UCH-1 (cell line): Measurements from ENCODE around the genes CD84 and ADAMTS4.

DNA sequence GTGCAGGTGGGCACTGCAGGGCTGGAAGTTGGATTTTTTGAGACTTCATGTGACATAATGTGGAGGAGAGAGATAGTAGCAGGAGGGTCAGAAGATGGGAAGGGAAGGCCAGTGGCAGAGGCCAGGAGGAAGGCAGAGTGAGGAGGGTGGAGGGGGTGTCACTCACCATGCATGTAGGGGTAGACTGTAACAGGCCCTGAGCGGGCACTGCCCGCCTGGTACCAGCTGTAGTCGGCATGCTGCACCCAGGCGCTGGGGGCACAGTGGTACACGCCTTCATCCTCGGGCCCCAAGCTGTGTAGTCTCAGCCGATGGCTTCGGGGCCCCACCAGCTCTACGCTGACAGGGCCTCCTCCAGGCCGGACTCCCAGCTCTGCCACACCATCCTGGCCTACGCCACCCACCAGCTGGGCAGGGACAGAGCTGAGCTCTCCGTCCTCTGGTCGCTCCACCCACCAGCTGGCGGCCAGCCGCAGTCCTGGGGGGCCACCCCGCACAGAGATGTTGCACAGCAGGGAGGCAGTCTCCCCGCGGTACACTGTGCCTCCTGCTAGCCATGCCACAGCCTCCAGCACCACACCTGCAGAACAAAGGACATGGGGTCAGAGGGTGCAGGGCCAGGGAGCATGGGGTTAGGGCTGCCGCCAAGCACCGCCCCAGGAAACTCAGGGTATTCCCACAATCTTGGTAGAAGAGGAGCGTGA is 6.2 kb downstream of the IGSF8 start:
- RRBS, result no CpG with 5 or more reads among the region's 21 CpGs

DNA sequence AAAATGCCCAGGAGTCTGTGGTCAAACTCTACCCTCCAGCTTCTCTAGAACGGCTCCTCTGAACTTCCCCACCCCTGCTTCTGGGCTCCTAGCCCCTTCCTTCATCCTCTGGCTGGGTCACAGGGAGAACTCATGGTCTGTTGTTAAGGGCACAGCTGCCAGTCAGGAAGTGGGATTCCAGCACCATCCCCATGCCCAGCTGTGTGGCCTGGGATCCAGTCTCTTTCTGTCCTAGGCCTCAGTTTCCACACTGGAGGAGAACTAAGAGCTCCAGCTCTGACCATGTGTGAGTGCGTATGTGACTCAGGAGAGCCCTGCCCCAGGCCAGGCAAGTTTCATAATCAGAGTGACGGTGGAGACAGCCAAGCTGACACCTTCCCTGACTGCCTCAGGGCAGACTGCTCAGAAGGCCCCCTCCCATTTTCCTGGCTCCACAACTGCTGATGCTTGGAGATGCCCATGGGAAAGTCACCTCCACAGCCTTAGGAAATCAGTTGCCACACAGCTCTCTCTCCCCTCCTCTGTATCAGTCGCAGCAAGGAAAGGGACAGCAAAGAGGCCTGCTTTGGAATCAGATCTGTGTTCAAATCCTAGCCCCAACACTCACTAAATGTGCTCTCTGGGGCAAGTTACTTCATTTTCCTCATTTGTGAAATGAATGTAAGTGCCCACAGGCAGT is 1.8 kb downstream of the IGSF8 start:
- RRBS, result no CpG with 5 or more reads among the region's 4 CpGs

DNA sequence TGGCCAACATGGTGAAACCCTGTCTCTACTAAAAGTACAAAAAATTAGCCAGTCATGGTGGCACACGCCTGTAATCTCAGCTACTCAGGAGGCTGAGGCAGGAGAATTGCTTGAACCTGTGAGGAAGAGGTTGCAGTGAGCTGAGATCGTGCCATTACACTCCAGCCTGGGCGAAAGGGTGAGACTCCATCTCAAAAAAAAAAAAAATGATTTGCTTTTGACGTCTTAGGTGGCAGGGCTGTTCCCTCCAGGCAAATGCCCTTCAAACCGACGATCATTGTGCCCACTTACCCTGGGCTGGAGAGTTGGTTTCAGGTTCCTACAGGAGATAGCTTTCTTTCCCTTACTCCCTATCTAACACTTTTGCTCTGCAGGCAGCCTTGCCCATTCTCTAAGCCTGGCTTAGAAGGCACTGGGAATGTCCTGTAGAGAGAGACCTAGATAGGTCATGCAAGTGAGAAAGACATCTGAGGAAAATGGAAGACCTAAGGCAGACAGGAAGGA is 8.7 kb upstream of the ATP1A4 start:
- RRBS, result no CpG with 5 or more reads among the region's 6 CpGs

DNA sequence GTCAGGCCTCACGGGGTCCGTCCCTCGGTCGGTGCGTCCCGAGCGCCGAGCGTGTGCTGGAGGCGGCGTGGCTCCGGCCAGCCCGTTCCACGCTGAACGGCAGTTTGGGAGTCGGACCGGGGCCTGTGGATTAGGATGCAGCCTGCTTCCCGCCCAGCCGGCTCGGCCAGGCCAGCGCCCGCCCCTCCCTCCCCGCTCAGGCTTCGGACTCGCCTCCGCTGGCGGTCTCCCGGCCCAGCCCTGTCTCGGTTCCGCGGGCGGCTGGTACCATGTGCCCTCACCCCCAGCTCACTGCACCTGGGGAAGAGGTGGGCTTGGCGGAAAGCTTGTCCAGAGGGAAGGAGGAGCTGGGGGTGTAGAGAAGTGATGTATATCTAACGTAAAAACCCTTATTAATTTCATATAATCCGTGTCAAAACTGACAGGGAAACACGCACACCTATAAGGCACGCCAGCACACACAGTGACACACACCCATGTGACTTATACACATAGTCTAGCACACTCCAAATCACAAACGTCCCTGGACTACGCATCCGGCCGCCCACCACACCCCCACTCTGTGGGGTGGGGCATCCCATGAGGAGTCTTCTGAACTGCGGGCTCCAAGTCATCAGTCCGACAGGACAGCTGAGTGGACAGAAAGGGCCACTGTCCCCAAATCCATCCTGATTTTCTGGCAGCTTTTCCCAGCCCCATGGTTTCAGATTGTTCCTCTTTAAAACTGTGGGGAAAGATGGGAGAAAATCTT is 644 bp downstream of the PEA15 start:
- RRBS, result 2% methylated on average over 21 of the region's 43 CpGs

- RRBS, result no CpG with 5 or more reads among the region's 3 CpGs
Measured at GRCh38 chr1:160208660-160209211, 3.6 kb downstream of the PEA15 start.

DNA sequence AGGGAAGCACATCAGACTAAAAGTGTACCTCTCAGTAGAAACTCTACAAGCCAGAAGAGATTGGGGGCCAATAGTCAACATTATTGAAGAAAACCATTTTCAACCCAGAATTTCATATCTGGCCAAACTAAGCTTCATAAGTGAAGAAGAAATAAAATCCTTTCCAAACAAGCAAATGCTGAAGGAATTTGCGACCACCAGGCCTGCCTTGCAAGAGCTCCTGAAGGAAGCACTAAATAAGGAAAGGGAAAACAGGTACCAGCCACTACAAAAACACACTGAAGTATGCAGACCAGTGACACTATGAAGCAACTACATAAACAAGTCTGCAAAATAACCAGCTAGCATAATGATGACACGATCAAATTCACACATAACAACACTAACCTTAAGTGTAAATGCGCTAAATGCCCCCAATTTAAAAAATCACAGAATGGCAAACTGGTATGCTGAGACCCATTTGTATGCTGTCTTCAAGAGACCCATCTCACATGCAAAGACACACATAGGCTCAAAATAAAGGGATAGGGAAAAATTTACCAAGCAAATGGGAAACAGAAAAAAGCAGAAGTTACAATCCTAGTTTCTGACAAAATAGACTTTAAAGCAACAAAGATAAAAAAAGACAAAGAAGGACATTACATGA is 19.9 kb downstream of the CD84 start:
- RRBS, result no CpG with 5 or more reads among the region's 3 CpGs

GRCh38 chr1:160579021-160579642 is at the start of gene CD84:
CD84 (minus strand) TSS chr1:160579496.
- RRBS, result no CpG with 5 or more reads among the region's 3 CpGs

- RRBS, result no CpG with 5 or more reads among the region's 3 CpGs
Measured at GRCh38 chr1:160624473-160625016, 22.3 kb downstream of the SLAMF1 start.

DNA sequence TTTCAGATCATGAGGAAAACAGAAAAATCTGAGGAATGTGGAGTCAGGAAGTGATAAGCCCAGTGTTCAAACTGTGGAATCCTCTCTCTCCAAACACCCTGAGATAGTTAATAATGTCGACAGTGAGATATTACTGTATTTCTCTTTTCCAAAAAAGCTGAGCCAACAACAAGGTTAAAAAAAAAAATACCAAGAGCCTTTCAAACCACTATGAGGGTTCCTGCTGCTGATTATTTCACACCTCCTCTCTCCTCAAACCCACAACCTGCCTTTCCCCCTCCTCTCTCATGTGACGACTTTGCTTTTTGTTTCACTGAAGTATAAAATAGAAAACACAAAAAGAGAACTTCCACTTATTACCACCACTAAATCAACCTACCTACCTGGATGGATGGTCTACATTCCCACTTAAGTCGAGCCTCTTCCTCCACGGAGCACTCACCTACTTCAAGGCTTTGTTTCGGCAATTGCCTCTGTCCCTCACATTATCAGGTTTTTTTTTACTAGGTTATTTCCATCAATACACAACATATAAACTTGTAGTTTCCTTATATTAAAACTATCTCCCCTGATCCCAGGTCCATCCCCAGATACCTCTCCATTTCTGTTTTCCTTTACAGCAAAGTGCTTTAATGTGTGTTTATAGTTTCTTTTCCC is 8.7 kb downstream of the SLAMF1 start:
- RRBS, result no CpG with 5 or more reads among the region's 5 CpGs

GRCh38 chr1:160708159-160708470 is 3.5 kb downstream of the CD48 start:
- RRBS, result no CpG with 5 or more reads among the region's 3 CpGs

GRCh38 chr1:160743042-160743701 is 4.1 kb downstream of the SLAMF7 start:
- RRBS, result no CpG with 5 or more reads among the region's 5 CpGs

GRCh38 chr1:160776080-160776756 is 19.8 kb upstream of the LY9 start:
- RRBS, result no CpG with 5 or more reads among the region's 1 CpG

DNA sequence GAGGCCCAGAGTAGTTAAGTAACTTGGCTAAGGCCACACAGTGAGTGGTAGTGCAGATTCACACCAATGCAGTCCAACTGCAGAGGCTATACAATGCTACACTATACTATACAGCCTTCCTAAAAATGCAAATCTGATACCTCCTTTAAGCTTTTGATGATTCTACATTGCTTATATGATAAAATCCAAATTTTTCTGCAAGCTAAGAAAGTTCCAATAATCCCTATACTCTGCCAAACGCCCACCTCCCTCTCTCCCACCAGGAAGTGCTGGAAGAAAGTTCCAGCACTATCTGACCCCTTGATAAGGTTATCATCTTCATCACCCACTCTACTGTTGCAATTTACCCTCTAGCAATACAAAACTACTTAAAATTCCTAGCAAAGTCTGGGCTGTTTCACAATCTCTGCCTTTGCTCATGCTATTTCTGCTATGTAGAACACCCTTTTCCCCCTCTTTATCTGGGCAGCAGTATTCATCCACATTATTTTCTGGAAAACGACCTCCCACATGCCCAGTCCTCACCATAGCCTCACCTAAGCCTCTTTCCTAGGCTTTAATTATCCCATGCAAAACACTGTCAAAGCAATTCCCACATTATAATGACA is 12.2 kb downstream of the F11R start:
- RRBS, result no CpG with 5 or more reads among the region's 2 CpGs

DNA sequence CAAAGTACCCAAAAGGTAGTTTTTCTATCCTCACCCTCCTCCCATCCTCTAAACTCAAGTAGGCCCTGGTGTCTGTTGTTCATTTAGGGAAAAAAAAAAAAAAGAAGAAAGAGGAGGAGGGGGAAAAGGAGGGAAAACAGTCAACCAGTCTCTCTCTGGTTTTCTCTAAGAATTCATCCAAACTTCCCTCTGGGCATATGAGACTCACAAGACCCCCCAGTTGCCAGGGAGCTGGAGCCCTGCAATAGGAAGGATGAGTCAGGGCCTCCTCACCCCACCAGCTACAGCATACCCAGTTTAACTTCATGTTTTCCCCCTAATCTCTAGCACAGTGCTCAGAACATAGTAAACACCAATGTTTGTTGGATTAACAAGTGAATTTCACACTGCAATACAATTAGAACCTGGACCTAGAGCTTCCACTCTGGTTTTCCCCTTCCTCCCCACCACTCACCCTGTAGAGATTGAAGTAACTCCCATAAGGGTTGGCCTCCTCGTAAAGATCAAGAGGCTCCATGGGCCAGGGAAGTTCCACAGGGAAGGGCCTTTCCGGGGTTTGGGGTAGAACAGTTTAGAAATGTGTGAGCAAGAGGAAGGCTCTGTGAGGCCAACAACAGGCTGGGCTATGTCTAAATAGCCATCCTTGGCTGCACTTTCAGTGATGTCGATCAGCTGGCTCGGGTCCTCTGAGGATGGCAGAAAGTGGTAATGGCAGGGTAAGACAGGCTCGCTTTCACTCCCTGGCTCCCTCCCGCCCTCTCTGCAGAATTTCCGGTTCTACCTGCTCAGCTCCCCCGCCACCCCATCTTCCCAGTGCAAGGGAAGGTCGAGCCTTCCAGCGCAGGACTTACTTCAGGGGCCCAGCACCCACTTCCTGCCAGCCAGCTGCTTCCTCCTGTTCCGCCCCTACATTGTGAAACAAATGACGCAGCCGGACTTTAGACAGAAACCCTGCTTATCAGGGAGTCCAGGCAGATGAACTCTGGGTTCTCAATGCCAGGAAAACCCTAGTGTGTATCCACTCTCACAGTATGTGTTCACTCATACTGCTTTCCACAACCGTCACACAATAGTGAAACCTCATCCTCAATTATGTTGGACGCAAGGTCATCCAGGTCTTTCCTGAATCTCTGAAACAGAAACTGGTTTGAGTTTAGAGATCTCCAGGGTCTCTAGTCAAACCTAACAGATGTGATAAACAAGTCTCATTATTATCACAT is 7.5 kb downstream of the F11R start:
- RRBS, result no CpG with 5 or more reads among the region's 15 CpGs

DNA sequence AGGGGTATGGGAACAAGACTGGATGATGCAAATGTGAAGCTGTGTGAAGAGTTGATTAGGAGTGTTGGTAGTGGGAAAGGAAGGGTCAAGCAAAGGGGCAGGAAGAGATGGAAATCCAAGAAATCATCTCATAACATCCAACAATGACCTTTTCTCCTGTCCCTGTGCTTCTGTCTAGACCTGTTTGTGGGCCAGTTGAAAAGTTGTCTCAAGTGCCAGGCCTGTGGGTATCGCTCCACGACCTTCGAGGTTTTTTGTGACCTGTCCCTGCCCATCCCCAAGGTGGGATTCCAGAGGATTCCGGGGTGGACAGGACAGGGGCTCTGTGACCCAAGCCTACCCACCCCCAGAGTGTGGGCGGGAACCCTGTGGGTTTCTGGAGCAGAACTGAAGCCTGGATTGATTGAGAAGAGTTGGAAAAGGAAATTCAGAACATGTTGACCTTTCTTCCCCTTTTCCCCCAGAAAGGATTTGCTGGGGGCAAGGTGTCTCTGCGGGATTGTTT is 2.5 kb upstream of the PPOX start:
- RRBS, result no CpG with 5 or more reads among the region's 6 CpGs

GRCh38 chr1:161165780-161166179 is 446 bp upstream of the PPOX start:
- RRBS, result no CpG with 5 or more reads among the region's 17 CpGs

GRCh38 chr1:161198827-161199503 is at the start of gene ADAMTS4:
ADAMTS4 (minus strand) TSS chr1:161199054.
- RRBS, result no CpG with 5 or more reads among the region's 11 CpGs

DNA sequence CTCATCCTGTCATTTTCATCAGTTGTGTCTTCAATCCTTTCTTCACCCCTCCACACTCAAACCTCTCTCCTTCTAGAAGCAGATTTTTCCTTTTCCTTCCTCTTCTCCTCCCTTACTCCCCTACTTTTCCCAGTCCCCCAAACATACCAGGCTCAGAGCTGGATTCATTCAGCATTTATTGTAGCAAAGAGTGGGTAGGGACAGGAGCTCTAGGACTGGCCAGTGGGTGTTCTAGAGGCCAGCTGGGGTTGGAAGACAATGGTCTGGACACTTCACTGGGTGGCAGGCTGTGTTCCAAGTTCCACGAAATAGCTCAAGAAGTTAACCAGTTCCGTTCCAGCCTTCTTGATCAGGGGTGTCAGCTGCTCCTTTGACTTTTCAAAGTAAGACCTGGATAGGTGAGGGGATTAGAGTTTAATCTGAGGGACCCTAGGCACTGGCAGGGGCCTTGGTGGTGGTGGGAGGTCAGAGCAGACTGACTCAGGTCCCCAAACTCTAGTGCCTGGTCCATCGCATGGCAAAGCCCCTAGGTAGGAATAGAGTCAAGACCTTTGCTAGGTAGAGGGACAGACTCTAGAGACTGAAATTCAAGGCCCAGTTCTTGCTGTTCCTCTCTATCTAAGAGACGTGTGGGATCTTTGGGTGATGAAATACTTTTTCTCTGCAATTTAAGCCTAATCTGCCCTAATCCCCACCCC is 1.1 kb downstream of the APOA2 start:
- RRBS, result no CpG with 5 or more reads among the region's 4 CpGs